Gastroesophageal sphincter (tissue), 4 donors: ENCODE results near the genes DMXL2 and TMOD2.

GRCh38 chr15:50343899-50344538, 11.0 kb downstream of the GABPB1 start:
- PRO-cap: no peak
- RAMPAGE, long total RNA, 4 experiments: no peak in any of the 4 experiments

GRCh38 chr15:50353604-50353859, 1.5 kb downstream of the GABPB1 start:
- PRO-cap: no peak
- RAMPAGE, long total RNA, 4 experiments: no peak in any of the 4 experiments

- PRO-cap: no peak
- RAMPAGE, long total RNA, 4 experiments: no peak in any of the 4 experiments
These were observed 33.9 kb upstream of the TRPM7 start for GRCh38 chr15:50720523-50720885.

- PRO-cap: no peak
- RAMPAGE, long total RNA, 4 experiments: no peak in any of the 4 experiments
These were observed 33.2 kb upstream of the SPPL2A start for GRCh38 chr15:50798711-50799028.

- PRO-cap: no peak
- RAMPAGE, long total RNA, 4 experiments: no peak in any of the 4 experiments
These were observed 34.5 kb upstream of the AP4E1 start for GRCh38 chr15:50873950-50874352.

DNA sequence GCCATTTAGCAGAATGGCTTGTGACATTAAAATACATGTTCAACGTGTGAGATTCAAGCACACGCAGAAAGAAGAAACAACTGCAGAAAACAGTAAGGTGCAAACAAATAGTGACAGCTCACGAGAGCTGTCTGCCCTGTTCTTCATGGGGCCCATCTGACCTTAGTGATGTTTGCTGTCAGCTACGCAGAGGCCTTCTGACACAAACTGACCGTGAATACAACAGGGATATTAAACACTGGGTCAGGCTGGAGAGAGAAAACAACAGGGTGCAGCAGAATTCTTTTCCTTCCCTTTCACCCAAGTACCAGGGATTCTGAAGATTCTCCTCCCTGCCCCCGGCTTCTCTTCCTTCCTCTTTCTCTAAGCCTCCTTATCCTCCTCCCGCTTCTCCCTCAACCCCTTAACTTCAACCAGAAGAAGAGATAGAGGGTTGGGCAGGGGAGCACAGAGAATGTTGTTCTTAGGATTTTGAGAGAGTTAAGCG, 2.2 kb downstream of the TNFAIP8L3 start:
- PRO-cap: no peak
- RAMPAGE, long total RNA, 4 experiments: no peak in any of the 4 experiments

DNA sequence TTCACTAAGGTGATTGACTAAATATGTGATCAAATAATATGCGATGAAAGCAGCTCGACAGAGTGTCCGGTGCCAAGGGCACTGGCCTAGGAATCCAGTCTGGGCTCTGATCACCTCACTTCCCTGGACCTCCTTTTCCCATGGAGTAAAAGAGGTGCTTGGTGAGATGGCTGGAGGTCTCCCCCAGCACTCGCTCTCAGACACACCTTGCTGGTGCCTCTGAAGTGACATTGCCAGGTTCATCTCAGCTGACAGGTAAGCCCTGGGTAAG, 65.3 kb upstream of the TNFAIP8L3 start:
- PRO-cap: no peak
- RAMPAGE, long total RNA, 4 experiments: no peak in any of the 4 experiments

DNA sequence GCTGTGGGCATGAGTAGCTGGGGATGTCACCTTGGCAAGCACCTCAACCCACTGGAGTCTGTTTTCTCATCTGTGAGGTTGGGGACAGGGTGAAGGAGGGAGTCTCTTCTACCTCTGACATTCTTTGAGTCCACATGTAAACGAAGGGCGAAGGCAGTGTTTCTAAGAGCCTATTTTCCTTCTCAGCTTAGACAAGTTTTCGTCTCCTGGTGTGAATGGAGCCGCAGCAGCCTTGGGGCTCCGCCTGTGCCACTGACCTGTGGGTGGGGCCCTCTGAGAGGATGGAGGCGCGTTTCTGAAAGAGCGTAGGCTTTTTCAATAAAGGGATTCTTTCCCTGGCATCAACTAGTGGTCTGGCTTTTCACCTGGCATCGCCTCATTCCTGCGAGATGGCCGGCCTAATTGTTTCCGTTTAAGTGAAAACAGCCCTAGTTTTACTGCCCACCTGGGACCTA, 736 bp downstream of the GLDN start:
- PRO-cap: no peak
- RAMPAGE, long total RNA, 4 experiments: no peak in any of the 4 experiments

- PRO-cap: unidirectional peak, minus-strand start at chr15:51622570; unidirectional peak, minus-strand start at chr15:51622668; bidirectional peak, plus-strand start at chr15:51623063, minus-strand start at chr15:51622770
- RAMPAGE, long total RNA, 4 experiments: start-site peak on the minus strand in 3 of 4 experiments, at chr15:51622607-51622992 at its widest, 21 to 85 reads per replicate
These were observed at the start of gene DMXL2 for GRCh38 chr15:51622262-51623345. Gene DMXL2, minus strand, starts transcription at chr15:51622771.

- PRO-cap: bidirectional peak, plus-strand start at chr15:51737353, minus-strand start at chr15:51737208
- RAMPAGE, long total RNA, 4 experiments: start-site peak on the minus strand in 1 of 4 experiments, at chr15:51737402-51737537 at its widest, 7 reads per replicate
These were observed 572 bp downstream of the LYSMD2 start for GRCh38 chr15:51736624-51737541.

DNA sequence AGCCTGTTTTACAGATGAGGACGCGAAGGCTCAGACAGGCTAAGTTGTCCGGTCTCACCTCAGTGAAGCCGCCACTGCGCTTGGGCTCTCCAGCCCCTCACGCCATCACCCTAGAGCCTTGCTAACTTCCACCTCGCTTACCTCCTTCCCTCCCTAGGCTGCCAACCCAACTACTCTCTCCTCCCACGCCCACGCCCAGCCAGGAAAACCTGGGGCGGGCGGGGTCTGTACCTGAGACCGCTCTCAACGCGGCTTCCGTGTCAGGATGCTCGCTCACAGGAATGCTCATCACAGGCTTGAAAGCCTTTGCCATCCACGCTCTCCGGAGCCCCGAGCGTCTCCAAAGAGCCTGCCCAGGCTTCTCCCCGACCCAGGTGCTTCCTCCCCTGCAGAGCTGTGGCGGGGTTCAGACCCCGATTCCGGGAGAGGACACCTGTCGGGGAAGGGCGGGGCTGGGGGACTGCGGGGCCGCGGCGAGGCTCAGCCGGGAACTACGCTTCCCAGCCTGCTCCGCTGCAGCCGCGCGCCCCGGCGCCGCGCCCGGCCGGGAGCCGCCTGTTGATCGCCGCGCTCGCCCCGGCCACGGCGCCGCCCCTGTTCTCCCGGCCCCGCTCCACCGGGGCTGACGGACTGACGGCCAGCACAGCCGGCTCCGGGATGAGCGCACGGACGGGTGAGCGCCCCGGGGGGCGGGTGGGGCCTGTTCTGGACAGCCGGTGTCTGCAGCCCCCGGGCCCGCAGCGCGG, at the start of gene TMOD2:
TSS of gene TMOD2 (plus strand) at position 558 of the 746 bp plus-strand sequence.
- PRO-cap: unidirectional peak, plus-strand start at position 558 of the sequence
- RAMPAGE, long total RNA, 4 experiments: start-site peak on the plus strand in 3 of 4 experiments, centred at positions 589 to 606 of the sequence, 18 to 944 reads per replicate

- PRO-cap: no peak
- RAMPAGE, long total RNA, 4 experiments: no peak in any of the 4 experiments
These were observed 8.3 kb downstream of the TMOD3 start for GRCh38 chr15:51837793-51838174.

- PRO-cap: no peak
- RAMPAGE, long total RNA, 4 experiments: no peak in any of the 4 experiments
These were observed 41.5 kb downstream of the TMOD3 start for GRCh38 chr15:51870918-51871472.

- PRO-cap: unidirectional peak, minus-strand start at chr15:52021303
- RAMPAGE, long total RNA, 4 experiments: no peak in any of the 4 experiments
These were observed 2.0 kb downstream of the MAPK6 start for GRCh38 chr15:52020739-52021740.

GRCh38 chr15:52178946-52179149, 12.3 kb downstream of the GNB5 start:
- PRO-cap: no peak
- RAMPAGE, long total RNA, 4 experiments: no peak in any of the 4 experiments

GRCh38 chr15:52179150-52180203, 11.7 kb downstream of the GNB5 start:
- PRO-cap: bidirectional peak, plus-strand start at chr15:52179458, minus-strand start at chr15:52179354; bidirectional peak, plus-strand start at chr15:52180008, minus-strand start at chr15:52179923
- RAMPAGE, long total RNA, 4 experiments: start-site peak on the plus strand in 1 of 4 experiments, at chr15:52180008-52180070 at its widest, 9 reads per replicate; start-site peak on the minus strand in 4 of 4 experiments, at chr15:52179898-52179963 at its widest, 97 to 303 reads per replicate

DNA sequence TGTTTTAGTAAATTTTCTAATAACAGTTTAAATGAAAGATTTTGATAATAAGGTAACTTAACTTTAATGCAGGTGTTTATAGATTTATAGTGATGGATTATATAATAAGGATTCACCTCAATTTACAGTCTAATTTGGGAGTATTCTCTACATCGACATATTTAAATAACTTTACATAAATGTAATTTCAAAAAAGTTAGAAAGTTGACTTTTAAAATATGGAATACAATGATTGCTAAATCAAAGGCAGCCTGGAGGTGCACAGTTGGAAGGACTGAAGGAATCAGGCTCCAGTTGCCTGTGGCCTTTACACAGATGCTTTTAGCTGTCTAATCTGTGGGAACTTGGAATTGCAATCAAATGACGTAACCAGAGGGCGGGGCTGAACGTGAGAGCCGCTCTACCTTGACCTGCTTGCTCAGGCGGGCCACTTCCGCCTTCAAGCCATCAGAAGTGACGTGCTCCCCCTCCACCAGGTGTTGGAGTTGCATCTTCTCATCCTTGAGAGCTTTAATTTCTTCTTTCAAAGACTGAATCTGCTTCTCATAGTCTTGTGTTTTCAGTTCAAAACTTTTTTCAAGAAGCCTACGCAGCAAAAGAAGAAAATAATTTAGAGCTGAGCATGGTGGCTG, 37.7 kb upstream of the GNB5 start:
- PRO-cap: no peak
- RAMPAGE, long total RNA, 4 experiments: no peak in any of the 4 experiments

DNA sequence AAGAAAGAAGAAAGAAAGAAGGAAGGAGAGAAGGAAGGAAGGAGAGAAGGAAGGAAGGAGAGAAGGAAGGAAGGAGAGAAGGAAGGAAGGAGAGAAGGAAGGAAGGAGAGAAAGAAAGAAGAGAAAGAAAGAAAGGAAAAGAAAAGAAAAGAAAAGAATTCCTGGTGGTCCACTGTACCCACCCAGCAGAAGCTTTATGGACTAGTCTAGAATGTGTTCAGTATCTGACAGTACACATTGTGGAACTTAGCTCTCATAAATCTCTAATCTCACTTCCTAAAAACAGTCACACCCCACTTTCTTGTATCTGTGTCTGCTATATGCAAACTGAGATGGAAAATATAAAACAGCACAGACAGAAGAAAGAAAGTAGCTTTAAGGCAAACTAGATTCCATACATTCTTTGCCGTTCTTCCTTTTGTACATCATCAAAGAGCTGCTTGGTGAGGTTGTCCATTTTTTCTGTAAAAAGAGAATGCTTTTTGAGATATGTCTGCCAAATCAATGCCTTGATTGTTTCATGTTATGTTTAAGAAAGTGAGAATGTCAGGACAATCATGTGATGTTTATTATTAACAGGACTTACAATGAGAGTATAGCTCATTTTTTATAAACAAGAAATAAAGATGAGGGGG, 41.1 kb upstream of the GNB5 start:
- PRO-cap: no peak
- RAMPAGE, long total RNA, 4 experiments: no peak in any of the 4 experiments

DNA sequence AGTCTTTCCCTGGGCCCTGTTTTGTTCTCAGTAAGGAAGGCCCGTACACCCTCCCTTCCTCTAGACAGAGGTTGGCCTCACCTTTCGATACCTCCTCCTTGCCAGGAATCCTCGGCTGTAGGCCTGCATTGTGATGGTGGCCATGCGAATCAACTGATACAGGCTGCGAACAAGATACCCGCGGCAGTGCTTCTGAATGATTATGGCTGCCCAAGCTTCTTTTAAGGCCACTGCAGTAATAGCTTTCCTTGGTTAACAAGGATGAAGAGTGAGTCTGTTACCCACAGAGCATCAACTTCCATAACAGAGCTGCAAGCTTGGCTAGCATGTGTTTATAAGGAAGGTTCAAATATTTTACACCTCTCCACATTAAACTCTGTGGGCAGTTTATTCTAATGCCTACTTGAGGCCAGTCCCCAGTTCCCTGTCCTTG, 50.8 kb upstream of the GNB5 start:
- PRO-cap: no peak
- RAMPAGE, long total RNA, 4 experiments: no peak in any of the 4 experiments

- PRO-cap: no peak
- RAMPAGE, long total RNA, 4 experiments: no peak in any of the 4 experiments
These were observed 87.5 kb upstream of the MYO5C start for GRCh38 chr15:52382968-52383599.